Mesangial cell (primary cell): ENCODE data around the gene TNFRSF13B.

- RAMPAGE, long total RNA = no peak
Observed at GRCh38 chr17:16464535-16465145, 27.4 kb downstream of the LRRC75A start.

DNA sequence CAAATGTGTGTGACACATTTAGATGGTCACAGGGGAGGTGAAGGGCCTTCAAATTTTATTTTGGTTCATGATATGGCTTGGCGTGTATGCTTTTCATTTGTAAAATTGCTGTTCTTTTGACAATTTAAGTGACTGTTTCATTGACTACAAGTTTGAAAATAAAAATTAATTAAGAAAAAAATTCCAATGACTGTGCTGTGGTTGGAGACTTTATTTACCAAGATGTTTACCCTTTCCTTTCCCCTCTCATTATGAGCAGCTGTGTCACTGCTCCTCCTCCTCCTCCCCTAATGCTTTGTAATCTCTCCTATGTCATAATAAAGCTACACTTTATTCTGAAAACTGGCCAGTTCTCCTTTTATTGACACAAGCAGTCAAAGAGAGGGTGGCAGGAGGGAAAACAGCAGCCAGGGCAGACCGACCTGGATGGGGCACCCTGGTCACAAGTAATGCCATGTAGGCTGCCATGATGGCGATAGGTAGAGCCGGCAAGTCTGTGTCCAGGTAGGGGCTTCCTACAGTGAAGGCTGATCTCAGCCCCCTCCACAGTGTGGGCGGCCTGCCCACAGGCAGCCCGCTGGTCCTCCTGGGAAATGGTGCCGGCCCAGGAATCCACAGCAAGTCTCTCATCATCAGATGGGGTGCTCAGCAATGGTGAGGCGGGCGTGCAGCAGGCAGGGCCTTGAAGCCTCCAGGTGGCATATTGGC lies 49.2 kb downstream of the TNFRSF13B start:
- RAMPAGE, long total RNA = no peak

DNA sequence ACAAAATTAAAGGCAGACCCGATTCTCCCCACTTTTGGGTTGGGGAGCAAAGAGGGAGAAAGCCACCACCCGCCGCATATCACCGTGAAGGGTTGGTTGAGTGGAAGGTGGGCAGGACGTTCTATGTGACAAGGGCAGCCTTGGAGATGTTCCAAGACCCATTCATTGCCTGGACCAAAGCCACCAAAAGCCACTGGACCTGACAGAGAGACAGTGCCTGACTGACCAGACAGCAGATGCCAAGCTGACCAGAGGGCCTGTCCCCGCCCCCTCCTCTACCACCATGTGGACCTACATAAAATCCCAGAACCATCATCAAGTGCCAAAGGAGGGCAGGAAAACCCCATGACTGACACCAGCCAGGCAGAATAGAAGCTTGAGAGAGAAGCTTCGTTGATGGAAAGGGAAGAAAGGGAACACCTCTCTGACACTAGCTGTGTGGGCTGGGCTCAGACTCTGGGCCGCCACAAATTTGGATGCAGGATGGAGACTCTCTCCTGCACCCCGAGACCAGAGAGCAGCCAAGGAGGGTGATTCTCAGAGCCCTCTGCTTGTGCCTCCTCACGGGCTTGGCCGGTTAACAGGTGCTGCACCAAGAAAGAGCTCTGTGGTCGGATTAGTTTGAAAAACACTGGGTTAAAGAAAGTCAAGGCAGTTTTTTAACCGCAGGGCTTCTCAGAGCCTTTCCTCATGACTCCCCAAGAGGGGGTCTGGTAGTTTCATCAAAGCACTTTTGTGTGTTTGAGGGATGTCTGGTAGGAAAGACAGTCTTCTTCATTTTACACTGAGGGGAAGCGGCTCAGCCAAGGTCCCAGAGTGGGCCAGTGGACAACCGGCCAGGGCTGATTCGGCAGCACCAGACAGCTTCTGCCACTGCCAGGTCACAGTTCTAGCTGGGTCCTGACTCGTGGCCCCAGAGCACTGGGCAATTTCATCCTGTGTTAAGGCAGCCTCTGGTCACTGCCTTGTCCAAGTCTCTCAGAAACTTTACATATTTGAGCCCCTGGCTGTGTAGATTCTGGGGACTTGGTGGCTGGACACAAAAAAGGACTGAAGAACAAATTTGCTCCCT lies 1.7 kb downstream of the TNFRSF13B start:
- RAMPAGE, long total RNA = no peak

- RAMPAGE, long total RNA = no peak
Observed at GRCh38 chr17:16971912-16972431, at the start of gene TNFRSF13B. Gene TNFRSF13B (minus strand): TSS chr17:16972118.

- RAMPAGE, long total RNA = no peak
Observed at GRCh38 chr17:16975137-16975527, 3.2 kb upstream of the TNFRSF13B start.

GRCh38 chr17:17055403-17056063 lies 13.3 kb downstream of the MPRIP start:
- RAMPAGE, long total RNA = no peak

GRCh38 chr17:17169803-17170481 lies 36.2 kb downstream of the PLD6 start:
- RAMPAGE, long total RNA = no peak

- RAMPAGE, long total RNA = no peak
Observed at GRCh38 chr17:17184822-17185542, 21.2 kb downstream of the PLD6 start.

DNA sequence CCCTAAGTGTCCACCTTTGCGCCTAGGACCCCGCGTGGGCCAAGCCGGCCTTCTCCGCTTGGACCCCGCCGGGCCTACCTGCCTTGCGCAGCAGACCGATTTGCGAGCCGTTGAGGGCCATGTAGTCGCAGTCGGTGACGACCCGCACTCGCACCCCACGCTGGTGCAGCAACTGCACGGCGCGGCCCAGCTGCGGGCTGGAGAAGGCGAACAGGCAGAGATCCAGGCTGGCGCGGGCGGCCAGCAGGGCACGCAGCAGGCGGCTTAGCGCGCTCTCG lies 412 bp downstream of the PLD6 start:
- RAMPAGE, long total RNA = no peak

DNA sequence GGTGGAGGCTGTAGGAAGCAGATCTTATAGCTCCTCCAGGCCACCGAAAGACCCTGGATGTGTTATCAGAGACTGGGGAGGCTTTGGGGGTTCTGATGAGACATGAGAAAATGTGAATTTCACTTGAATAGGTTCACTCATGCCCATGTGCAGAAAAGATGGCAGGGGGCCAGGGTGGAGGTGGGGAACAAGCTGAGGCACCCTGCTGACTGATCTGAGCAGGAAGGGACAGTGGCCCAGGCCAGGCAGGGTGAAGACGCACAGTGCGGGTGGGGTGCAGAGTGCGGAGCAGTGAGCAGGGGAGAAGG lies 8.2 kb downstream of the FLCN start:
- RAMPAGE, long total RNA = no peak

DNA sequence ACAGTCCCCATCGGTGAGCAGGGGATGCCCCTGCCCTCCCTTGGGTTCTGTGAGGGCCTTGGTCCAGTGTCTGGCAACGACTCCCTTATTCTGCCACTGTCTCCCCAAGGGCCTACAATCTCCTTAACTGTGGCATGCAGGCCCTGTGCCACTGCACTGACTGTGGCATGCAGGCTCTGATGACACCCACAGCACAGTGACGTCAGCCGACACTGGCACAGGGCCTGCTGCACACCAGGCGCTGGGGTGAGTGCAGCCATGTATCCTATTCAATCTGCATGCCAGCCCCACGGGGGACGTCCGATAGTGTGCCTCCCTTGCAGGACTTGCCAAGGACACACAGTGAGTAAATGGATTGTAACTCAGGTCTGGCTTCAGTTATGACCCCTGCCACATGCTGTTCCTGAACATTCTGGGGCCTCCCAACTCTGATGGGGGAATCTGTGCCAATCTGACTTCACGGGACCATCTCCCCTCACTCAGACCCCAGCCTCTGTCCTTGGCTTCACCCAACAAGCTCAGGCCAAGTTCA lies 39.8 kb upstream of the RASD1 start:
- RAMPAGE, long total RNA = no peak

GRCh38 chr17:17537798-17538208 lies 41.6 kb upstream of the RASD1 start:
- RAMPAGE, long total RNA = no peak

DNA sequence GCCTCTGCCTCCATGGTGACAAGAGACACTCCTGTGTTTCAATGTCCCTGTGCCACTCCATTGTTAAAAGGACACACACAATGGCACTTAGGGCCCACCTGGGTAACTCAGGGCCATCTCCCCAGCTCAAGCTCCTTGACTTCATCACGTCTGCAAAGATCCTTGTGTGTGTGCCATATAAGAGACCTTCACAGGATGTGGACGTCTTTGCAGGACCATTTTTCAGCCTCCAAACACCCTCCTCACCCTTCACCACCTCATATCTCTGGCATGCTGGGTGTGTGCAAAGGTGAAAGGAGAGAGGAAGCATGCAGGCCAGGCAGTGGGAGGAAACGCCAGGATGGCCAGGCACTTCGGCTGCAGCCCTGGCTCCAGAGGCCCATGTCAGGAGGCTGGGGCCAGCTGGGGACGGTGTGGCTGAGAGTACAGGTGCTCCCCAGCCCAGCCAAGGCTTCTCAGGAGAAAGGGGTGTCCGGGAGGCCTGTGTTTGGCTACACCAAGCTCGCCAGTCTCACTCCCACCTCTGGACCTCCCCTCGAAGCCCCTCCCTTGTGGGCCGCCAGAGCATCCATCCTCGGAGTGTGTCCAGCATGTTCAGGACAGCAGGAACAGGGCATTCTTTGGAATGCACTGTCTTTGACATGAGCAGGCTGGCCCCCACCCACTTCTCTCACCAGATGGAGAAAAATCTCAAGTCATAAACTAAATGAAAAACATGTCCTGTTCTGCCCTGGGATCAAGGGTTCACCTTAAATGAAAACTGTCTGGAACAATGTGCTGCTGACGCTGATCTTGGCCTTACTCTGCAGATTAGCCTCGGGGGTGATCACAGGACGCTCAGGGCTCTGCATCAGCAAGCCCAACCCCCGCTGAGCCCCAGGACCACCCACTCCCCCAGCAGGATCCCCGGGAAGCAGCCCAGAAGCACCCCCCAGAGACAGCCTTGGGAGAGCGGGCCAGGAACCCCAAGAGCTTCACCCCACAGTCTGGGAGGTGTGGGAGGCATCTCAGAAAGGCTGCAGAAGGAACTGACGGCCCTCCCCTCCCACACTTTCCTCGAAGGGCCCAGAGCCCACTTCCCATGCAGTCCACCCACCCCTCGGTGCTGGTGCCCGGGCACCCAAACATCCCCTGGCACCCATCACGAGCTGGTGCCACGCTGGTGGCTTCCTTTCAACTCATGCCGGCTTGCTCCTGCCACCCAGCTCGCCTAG lies 15.9 kb downstream of the PEMT start:
- RAMPAGE, long total RNA = no peak

DNA sequence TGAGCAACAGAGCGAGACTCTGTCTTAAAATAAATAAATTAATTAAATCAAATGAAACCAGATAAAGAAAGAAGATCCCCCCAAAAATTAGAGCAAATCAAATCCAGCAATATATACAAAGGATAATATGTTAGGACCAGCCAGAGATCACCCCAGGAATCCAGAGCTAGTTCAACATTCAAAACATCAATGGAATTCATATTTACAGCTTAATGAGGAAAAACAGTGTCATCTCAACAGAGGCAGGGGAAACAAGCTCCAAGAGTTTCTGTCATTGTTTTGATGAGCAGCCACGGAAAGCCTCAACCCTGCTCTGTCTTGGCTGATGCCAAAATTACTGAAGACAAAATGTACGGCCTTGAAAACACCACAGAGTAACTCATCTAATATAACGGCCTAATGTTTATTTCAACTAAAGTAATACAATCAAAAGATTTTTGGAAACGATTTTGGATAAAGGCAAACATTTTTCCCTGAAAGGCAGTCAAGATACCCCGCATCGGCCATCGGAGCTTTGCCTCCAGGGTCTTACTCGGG lies 3.6 kb downstream of the PEMT start:
- RAMPAGE, long total RNA = no peak

- RAMPAGE, long total RNA = no peak
Observed at GRCh38 chr17:17663130-17664166, 17.8 kb upstream of the RAI1 start.

GRCh38 chr17:17698515-17699577 lies 17.6 kb downstream of the RAI1 start:
- RAMPAGE, long total RNA = no peak

DNA sequence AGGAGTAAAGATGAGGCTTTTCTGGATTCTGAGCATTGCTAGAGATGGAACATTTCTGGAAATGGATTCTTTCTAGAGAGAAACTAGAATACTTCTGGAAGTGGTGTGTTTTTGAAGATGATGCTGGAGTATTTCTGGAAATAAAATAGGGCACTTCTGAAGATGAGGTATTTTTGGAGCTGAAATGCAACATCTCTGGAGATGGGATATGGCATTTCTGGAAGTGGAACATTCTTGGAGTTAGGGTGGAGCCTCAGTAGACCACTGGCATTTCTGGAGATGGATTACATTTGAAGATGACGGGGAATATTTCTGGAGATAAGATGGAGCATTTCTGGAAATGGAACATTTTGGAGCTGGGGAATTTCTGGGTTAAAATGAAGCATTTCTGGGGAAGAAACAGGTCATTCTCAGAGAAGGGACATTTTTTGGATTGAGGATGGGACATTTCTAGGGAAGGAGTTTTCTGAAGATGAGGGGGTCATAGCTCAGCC lies 55.5 kb downstream of the RAI1 start:
- RAMPAGE, long total RNA = no peak

DNA sequence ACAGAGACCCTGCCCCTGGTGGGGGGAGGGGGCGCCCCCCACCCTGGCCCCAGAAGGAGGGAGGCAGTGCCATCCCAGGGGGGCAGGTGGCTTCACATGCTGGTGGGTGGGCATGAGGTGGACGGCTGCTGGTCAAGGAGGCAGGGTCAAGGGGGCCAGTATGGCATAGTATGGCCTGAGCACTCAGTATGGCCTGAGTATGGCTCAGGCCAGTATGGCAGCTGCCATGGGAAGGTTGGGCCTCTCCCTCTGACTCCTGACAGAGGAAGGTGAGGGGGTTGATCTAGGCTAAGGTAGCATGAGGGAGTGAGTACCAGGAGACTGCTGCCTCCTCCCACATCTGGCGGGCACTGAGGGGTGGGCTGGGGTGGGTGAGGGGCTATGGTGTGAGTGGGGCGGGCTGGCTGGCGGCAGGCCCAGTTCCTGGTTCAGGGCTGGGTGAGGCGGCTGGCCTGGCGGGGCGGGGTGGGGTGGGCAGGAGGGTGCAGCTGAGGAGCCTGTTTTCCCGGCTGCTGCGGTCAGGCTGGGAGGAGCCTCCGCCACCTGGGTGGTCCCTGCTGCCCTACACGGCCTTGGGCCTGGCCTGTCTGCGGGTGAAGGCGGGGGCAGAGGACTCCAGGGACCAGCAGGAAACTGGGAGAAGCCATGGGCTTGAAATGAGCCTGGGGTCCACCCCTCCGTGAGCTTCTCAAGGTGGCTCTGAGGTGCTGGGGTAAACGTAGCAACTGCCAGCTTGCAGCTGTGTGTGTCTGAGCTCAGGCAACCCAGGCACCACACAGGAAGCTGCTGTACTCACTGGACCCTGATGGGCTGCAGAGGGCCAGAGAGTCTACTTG lies 56.9 kb downstream of the RAI1 start:
- RAMPAGE, long total RNA = no peak

DNA sequence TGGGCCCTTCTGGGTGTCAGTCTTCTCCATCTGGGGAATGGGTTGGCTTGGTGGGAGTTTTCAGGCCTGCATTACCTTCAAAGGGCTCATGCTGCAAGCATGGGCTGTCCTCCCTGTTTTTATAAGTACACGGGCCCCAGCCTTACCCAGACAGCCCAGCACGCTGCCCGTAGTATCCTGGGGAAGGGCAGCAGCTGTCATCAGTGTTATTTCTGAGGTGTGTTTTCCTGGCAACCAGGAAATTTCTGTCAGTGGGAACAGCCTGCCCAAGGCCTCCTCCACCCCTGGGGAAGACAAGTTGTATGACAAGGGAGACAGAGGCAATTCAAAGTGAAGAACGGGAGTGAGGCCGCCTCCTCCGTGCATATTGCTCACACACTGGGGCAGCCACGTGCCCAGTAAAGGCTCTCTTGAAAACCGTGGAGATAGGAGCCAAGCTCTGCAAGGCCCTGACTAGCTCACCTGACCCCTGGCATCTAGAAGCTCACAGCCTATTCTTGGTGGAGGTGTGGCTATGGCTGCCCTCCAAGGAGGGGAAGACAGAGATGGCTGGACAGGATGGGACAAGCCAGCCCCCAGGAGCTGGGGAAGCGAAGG lies 57.6 kb downstream of the RAI1 start:
- RAMPAGE, long total RNA = no peak

GRCh38 chr17:17749767-17750415 lies 68.6 kb downstream of the RAI1 start:
- RAMPAGE, long total RNA = no peak